Vermiform appendix (tissue), 1 donor: Measurements from ENCODE around the genes RASGRF1, ANKRD34C and FSD2.

- PRO-cap: no peak
Measured at GRCh38 chr15:78950255-78950734, 5.4 kb upstream of the CTSH start.

DNA sequence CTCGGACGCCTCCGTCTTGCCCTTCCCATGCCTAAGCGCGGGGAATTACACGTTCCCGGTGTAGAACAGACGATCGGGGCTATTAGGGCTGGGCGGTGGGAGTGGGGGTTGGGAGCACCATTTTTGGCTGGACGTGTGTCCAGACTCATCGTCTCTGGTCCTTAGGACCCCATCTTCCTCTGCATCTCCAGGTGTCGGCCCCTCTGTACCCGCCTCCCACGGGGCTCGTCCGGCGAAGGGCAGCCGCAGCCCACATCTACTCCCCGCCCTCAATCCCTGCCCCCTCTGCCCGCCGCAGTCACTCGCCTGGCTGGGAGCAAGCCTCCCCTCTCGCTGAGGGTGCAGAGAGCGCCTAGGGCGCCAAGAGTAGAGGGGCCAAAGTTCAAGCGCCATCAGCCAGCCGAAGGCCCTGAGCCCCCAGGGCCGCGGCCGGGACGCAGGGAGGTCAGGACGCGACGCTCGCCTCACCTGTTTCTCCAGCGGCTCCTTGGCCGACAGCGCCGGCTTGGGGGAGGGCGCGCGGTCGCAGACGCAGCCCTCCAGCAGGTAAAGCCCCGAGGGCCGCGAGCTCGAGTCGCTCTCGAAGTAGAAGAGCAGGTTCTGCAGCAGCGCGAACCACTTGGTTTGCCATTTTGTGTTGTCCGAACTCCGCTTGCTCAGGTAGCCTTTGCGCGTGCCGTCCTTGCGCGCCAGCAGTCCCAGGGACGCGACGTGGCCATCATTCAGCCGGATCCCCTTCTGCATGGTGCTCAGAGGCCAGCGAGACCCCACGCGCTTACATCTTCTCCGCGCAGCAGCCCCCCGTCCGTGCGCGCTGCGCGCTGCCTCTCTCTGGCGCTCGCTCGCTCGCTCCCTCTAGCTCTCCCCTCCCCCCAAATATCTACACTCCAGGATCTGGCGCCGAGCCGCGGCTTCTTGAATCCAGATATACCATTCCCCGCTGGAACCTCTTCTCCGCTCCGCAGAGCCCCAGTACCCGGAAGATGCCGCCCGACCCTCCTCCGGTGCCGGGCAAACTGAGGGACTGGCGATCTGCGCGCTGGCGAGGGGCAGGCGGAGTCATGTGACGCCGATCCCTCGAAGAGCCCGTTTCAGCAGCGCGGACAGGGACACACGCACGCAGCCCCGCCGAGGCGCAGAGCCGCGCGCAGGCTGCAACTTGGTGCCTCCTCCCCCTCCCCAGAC is at the start of gene RASGRF1:
Gene RASGRF1 (minus strand): TSS at position 1,026 of the 1,185 bp plus-strand sequence.
- PRO-cap: no peak

DNA sequence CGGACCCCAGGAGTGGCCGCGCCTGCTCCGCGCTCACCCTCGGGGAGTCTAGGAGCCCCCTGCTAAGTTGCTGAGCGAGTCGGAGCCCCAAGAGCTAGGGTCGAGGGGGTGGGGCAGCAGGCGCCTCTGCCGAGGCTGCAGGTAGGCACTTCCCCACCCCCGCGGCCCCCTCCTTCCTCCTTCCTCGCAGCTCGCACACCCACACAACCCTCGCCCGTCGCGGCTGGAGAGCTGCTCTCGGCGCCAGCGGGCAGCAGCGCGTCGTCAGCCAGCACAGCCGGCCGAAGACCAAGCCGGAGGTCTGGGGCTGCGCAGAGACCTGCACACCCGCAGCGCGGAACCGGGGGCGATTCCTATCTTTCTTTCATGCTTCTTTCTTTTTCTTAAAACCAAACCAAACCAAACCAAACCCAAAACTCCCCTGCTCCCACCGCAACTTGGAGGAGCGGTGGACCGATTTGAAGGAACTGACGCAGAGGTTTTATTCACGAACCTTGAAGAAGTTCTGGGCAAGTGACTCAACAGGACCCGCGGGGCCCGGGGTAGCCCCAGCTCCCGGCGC is at the start of gene ANKRD34C:
Gene ANKRD34C (plus strand): TSS at position 202 of the 562 bp plus-strand sequence.
- PRO-cap: no peak

DNA sequence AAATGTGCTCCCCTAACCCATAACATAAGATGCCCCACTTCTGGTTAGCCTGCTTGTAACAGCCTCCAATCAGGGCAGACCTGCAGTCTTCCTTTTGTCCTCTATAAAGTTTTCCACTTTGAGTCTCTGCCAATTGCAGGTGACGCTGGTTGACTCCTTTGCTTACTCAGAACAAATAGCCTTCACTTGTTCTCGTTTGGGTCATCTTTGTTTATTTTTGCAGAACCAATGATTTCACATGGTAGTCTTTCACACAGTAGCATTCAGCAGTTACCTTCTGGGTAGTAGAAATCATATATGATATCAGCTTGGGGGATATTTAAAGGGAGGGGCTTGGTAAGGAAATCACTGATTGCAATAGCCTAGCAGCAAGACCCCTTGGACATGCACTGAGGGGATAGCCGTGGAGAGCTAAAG is 225.6 kb downstream of the MINAR1 start:
- PRO-cap: no peak

DNA sequence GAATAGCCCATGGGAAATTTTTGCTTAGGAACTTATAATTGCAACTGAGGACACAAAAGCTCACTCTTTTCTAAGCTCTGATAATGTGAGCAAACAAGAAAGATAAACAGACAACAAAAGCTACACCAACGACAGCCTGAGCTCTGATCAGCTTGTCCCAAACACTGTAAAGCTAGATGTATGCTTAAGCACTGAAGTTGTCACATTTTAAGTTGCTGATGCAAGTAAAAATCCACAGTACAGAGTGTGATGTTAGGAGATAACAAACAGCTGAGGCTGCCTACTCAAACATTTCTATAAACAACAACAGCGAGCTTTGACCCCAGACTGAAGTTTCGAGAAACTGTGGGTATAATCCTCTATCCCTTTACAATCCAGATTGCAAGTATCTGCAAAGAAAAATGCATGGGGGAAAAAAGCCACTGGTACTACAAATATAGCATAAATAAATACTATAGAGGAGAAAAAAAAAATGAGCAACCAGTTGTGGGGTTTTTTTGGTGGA is 10.7 kb downstream of the MTHFS start:
- PRO-cap: no peak

GRCh38 chr15:79923562-79924484 is 27.0 kb upstream of the MTHFS start:
- PRO-cap: bidirectional peak, plus-strand start at chr15:79923988, minus-strand start at chr15:79923752

GRCh38 chr15:79956481-79956961 is 14.5 kb downstream of the BCL2A1 start:
- PRO-cap: no peak

DNA sequence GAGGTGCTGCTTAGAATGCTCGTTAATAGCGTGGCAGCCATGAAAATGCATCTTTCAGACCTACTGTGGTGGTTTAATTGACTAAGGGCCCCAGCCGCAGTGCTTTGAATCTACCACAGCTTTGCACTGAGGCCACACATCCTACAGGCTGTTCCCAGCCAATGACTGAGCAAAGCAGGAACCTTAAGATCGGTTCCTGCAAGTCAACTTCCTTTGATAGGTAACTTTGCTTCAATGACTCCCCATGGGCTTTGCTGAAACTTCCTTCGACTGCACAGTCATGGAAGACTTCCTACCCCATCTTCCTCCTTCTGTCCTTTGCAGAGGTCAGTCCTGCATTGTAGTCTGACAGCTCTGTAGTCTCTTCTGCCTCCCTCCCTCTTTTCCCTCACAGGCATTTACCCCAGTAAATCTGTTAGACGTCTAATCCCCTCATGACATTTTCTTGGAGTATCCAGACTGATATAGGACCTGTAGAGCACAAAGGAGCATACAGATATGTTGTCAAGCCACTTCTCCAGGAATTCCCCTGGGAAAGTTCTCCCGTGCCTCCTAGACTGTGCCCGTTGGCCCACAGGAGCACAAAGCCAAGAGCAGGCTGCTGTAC is 2.6 kb upstream of the BCL2A1 start:
- PRO-cap: no peak

GRCh38 chr15:80059057-80059595 is 350 bp upstream of the ZFAND6 start:
- PRO-cap: bidirectional peak, plus-strand start at chr15:80059690, minus-strand start at chr15:80059429

- PRO-cap: no peak
Measured at GRCh38 chr15:80072103-80073186, 13.0 kb downstream of the ZFAND6 start.

- PRO-cap: no peak
Measured at GRCh38 chr15:80155274-80156390, 2.8 kb downstream of the FAH start.

DNA sequence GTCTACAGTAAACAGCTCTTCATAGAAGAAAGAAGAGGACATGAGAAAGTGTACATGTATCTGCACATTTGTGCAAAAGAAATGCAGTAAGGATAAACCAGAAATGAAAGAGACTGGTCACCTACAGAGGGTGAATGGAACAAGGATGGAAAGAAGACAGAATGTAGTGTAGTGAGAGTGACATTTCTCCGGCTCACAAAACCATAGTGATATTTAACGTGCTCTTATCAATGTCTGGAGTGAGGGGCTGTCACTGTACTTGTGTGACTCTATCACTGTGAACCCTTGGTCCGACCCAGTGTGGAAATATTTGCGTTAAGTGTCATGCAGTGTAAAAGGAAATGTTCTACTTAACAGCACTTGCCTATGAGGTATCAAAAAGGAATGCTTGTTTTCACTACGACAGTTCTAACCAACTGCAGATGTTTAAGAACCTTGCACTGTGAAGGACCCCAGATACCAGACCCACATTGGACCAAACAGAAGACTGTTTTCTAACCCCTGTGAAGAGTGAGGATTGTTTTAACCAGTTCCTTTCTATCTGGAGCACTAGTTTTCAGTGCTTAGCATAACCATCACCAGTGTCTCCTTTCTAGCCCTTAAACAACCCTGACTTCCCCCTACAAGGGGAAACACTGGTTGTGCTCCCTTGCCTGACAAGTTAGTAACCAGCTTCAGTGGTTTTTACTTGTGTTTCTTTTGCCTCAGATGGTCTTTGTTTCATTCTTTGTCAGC is 144.8 kb upstream of the ABHD17C start:
- PRO-cap: no peak

GRCh38 chr15:80902225-80902748 is 87.3 kb downstream of the MESD start:
- PRO-cap: no peak

DNA sequence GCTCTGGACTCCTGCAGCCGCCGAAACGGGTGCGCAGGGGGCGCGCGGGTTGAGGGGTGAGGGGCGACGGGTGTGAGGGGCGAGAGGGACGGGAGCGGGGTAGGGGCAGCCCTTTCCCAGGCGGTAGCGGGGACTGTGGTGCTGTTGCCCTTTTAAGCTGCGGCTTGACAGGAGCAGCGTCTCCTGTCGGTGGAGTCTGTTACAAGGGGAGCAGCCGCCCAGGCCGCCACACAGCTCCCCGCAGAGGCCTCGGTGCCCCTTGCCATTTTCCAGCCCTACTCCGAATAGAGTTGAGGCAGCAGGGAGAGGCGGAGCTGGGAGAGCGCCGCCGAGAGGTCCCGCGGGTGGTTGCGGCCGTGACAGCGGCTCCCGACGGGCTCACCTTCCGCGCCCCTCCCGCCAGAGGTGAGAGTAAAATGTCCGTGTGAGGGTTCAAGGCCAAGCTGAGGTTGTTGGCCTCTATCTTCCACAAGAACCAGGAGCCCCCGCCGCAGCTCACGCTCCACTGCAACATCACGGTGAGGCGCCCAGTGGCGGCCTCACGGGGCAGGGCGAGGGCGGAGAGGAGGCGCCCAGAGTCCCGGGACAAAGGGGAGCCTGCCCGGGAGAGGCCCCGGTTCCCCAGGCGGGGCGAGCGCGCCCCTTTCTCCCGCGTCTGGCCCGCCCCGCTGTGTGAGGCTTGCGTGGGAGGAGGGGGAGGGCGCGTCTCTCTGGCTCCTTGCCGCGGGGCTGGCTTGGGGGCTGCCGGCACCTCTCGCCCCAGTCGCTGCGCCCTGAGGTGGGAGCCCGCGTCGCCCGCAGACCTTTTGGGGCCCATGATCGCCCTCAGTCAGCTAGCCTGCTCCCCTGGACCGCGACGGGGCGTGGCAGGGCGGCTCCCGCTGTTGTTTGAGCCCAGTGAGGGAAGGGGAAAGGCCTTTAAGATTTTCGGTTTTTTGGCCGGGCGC is 15.9 kb downstream of the GOLGA6L9 start:
- PRO-cap: no peak

- PRO-cap: no peak
Measured at GRCh38 chr15:82487014-82487591, 53.2 kb downstream of the RPS17 start.

DNA sequence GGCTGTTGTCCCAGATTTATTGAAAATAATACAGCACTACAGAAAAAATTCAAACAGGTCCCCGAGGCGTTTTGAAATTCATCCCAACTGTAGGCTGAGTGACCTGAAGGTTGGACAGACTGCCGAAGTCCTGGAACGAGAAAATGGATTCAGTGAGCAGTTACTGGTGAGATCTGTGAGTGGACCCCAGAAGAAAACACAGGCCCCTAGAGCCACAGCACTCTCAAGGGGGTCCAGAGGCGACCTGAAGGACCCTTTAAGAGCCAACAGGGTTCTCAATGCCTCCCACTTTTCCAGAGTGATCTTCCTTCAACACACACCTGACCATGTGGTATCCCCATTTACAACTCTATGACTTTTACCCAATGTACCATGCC is 3.5 kb downstream of the RPS17 start:
- PRO-cap: no peak

DNA sequence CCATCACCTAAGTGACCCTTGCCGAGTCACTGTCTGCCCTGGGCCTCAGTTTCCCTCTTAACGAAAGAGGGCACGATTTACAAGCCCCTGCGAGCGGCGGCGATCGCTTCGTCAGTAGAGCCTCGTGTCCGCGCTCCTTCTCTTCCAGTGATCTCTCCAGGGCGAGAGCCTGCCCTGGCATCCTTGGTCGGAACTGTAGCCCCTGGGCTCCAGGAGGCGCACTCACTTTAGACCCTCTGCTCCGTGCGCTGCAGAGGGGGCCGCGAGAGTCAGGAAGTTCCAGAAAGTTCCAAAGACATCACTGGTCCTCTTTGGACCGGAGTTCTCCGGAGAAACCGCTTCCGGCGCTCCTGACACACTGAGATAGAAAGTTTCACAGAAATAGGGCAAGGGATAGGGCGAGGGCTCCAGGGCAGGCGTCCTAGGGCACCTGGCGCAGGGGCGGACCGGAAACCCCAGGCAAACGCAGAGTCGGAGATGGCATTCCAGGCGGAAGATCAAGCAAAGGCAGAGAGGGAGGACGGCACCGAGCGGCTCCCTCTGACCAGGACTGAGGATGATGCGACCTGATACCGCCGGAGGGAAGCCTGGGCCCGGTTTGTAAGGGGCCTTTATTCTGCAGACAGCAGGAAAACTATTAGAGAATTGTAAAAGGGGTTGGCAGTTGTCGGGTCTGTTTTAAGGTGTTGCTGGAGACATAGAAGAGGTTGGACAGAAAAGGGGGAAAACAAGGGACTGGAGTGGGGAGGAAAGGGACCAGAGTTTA is 1.2 kb upstream of the CPEB1 start:
- PRO-cap: no peak

DNA sequence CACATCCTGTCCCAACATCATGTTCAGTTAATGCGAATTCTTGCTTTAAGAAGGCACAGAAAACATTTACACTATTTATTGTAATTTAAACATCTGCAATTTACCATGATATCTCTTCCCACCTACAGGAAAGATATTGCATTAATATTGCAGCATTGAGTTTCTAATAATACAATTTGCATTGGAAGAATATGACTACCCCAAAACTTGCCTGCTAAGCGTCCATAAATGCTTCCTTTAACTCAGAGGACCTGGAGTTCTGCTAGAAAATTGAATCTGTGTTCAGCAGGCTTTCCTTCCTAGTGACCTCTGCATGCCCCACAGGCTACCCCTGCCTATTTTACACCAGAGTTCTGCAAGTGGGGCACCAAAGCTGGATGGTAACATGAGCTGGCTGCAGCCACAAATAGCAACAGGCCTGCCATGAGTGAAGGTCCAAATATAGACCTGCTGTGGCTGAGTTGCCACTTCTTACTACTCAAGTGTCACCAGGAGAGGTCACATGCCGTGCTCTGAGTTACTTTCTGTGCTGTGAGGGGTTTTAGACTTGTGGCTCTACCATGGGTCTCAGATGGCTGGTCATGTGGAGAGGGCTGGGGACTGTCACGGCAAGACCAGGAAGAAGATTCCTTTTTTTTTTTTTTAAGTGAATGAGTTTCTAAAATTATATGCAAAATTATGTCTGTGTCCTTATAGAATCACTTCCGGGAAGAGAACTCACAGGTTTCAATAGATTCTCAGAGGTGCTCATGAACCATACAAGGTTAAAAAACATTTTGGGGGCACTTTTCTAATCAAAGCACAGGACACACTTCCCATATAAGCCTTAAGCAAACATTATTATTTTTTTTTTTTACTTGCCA is at the start of gene FSD2:
Gene FSD2 (minus strand): TSS at position 315 of the 863 bp plus-strand sequence.
- PRO-cap: no peak

GRCh38 chr15:82826057-82826730 is 16.8 kb downstream of the WHAMM start:
- PRO-cap: no peak

DNA sequence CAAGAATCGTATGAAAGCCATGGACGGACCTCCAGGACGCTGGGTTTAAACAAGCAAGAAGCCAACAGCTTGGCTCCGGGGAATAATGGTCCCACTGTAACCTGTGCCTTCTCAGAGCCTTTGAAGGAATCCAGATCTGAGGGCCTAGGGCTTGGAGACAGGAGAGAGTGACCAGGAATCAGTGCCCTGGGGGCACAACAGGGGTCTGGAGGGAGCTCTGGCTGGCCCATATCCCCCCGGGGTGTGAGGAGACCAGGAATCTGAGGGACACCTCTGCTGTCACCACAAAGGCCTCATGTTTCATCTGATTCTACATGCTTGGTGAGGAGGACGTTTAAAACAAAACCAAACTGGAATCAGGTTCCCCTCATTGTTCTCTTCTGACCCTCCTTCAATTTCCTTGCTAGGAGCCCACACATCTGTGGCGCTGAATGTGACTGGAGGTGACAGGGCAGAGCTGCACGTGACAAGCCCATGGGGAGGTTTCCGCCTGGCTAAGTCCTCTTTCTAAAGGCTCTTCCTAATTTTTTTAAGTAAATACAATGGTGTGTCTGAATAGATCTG is 46.1 kb downstream of the WHAMM start:
- PRO-cap: no peak